Vagina (tissue), 1 donor: ENCODE results near the genes FGF6 and KCNA5.

- PRO-cap: no peak
- RAMPAGE, long total RNA: no peak
Observed at GRCh38 chr12:3492034-3492364, 996 bp downstream of the PRMT8 start.

- PRO-cap: no peak
- RAMPAGE, long total RNA: no peak
Observed at GRCh38 chr12:3717933-3718642, 34.8 kb downstream of the CRACR2A start.

DNA sequence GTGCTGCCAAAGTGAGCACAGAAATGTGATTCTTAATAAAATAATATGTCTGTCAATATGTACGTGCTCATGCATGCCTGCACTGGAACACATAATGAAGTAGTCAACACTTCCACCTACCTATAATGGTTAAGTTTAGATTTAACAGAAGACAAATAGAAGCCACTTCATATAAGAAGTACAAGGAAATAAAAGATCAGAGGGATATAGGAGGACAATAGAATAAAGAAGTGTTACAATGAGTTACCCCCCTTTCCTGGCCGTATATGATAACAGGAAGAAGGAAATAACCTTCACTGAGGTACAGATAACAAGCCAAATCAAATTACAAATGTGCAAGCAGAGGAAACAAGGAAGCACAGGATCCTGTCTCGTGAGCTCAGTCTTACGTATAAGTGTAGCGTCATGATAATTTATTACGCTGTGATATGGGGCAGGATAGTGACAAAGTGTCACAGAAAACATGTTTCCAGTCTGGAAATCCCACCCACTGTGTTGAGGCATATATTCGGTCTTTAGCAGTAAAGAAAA lies 26.5 kb downstream of the CRACR2A start:
- PRO-cap: no peak
- RAMPAGE, long total RNA: no peak

GRCh38 chr12:3728057-3729147 lies 24.5 kb downstream of the CRACR2A start:
- PRO-cap: no peak
- RAMPAGE, long total RNA: no peak

DNA sequence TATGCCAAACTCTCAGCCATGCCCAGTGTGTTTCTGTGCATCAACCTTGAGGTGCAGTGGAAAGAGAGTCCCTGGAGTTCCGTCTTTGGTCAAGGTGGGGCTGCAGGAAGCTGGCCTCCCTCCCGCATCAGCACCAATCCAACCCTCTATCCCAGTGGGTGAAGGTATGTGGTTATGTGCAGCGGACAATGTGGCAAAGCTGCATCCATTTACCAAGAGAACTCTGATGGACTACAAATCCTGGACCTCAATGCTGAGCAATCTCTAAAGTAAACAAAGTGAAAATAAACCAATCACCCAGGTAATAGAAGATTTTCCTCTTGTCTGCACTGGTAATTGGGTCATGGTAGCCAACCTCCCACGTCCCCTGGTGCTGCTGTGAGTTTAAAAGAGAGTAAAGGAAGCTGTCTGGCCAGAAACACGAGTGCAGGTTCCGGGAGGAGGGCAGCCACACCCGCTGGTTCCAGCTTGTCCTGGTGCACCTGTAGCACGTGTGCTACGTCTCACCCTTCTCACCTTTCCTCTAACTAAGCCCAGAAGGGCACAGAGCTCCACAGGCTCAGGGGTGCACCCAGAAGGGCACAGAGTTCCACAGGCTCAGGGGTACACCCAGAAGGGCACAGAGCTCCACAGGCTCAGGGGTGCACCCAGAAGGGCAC lies 5.5 kb downstream of the CRACR2A start:
- PRO-cap: no peak
- RAMPAGE, long total RNA: no peak

GRCh38 chr12:4011431-4012067 lies 138.3 kb upstream of the PARP11 start:
- PRO-cap: no peak
- RAMPAGE, long total RNA: no peak

GRCh38 chr12:4115009-4115432 lies 158.5 kb upstream of the CCND2 start:
- PRO-cap: no peak
- RAMPAGE, long total RNA: no peak

GRCh38 chr12:4243090-4243497 lies 30.5 kb upstream of the CCND2 start:
- PRO-cap: no peak
- RAMPAGE, long total RNA: no peak

DNA sequence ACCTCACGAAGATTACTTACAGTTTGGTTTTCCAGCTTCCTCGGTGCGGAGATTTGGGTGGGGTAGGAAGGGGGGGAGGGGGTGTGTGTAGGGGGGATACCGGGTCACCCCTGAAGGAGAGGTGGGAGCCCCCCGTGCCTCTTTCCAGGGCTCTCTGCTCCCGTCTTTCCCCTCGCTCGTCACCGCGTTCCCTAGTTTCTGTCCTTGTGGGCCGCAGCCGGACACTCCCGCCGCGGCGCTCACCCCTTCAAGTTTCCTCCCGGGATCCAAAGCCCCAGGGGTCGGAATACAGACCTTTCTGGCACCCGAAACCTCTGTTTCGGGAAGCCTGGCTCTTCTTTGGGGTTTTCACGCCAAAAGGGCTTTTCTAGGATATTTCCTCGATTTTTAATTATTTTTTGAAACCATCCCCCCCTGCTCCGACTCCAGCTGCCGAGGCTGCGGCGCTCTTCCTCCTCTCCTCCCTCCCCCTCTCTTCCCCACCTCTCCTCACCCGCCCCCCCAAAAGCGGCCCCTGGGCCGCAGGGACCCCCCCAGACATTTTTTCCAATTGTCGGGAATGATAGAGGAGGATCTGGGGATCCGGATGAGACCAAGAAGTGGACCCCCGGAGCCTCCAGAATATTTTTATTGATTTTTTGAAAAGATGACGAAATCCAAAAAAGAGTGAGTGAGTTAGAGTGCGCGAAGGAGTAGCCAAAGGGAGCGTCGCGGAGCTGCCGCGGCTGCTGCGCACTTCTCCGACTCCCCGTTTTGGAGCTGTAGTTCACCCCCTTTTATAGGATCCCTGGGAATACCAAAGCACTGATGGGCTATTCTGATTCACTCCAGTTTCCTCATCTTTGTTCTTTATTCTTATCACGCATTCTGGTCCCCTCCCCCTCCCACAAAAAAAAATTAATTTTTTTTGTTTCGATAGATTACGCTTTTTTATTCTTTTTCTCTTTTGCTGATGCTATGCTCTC lies 1.7 kb downstream of the CCND2 start:
- PRO-cap: bidirectional peak, plus-strand start at position 549 of the sequence, minus-strand start at position 477 of the sequence; bidirectional peak, plus-strand start at position 678 of the sequence, minus-strand start at position 750 of the sequence
- RAMPAGE, long total RNA: start-site peak on the minus strand centred at position 460 of the sequence, 9 bp wide, 22 reads

- PRO-cap: no peak
- RAMPAGE, long total RNA: no peak
Observed at GRCh38 chr12:4286280-4286497, 12.6 kb downstream of the CCND2 start.

- PRO-cap: no peak
- RAMPAGE, long total RNA: start-site peak on the plus strand at chr12:4288855-4288951, 139 reads
Observed at GRCh38 chr12:4288432-4289891, 15.4 kb downstream of the CCND2 start.

DNA sequence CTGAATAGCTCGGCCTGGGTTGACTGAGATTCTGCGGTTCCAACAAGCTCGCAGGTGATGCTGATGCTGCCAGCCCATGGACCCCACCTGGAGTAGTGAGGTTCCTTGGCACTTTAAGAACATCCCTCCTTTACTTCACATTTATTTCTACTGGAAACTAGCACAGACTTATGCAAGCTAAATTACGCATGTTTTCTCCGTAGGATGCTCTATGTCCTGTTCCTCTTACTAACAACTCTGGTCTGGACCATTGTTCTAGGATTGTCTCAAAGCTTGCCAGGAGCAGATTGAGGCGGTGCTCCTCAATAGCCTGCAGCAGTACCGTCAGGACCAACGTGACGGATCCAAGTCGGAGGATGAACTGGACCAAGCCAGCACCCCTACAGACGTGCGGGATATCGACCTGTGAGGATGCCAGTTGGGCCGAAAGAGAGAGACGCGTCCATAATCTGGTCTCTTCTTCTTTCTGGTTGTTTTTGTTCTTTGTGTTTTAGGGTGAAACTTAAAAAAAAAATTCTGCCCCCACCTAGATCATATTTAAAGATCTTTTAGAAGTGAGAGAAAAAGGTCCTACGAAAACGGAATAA lies 21.3 kb upstream of the TIGAR start:
- PRO-cap: no peak
- RAMPAGE, long total RNA: start-site peak on the plus strand centred at position 320 of the sequence, 37 bp wide, 41 reads

DNA sequence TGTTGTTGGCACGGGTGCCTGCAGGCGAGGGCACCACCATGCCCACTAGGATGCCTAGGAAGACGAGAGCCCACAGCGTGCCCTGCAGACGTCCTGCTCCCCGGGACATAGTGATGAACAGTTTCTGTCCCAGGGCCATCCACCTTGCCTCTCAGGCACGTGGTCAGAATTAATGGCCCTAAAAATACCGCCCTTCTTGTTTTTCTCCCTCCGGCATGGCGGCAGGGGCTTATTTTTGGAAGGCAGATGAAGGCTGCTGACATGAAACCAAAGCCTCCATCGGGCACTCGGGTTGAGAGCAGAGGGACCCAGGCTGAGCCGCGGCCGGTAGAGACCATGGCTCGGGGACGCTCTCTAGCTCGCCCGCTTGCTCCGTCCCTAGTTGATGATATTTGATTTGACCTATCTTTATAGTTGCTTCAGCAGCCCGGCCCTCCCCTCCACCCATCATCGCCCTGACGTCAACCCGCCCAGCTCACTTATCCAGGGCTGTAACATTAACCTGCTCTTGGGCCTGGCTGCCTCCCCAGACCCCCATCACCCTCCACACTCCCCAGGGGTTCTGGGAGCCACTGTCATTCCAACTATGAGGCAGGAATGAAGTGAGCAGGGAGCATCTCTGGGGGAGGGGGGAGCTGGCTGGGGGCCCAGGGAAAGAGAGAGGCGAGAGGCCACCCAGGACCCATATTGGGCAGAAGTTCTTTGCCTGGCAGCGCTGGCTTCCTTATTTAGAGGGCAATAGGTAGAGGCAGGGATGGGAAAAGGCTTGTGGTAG lies at the start of gene FGF6:
Gene FGF6, minus strand, starts transcription at position 384 of the 775 bp plus-strand sequence.
- PRO-cap: no peak
- RAMPAGE, long total RNA: no peak

DNA sequence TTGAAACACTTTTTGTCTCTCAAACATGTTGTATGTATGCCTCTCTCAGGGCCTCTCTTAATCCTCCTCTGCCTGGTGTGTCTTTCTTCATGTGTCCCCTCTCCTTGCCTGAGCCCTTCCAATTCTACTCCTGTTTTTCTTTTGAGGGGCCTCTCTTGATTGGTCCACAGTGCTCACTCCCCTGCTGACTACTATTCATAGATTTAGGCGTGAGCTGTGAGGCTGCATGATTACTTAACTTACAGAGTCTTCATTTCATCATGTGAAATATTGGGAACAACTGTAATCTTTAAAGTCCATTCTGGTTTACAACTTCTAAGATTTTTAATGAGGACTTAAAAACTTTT lies 4.9 kb upstream of the DYRK4 start:
- PRO-cap: no peak
- RAMPAGE, long total RNA: no peak

DNA sequence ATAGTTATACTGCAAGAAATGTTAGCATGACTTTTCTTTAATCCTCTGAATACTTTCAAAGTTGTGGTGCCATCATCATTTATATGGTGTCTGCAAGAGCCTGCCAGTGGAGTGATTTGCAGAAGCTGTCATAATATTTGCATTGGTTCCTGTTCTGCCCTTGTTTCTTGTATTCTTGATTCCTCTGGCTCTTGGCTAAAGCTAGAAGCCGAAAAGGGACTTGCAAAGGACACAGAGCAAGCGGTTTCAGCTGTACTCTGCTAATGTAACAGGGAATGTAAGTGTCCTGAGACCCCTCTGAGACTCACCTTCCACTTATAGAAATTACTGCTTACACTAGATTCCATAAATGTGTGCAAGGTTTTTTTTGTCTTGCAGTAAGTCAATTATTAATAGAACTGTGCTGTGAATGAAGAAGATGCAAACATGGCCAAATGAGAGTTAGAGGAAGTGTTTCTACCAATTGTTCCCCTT lies 5.1 kb downstream of the DYRK4 start:
- PRO-cap: no peak
- RAMPAGE, long total RNA: no peak

DNA sequence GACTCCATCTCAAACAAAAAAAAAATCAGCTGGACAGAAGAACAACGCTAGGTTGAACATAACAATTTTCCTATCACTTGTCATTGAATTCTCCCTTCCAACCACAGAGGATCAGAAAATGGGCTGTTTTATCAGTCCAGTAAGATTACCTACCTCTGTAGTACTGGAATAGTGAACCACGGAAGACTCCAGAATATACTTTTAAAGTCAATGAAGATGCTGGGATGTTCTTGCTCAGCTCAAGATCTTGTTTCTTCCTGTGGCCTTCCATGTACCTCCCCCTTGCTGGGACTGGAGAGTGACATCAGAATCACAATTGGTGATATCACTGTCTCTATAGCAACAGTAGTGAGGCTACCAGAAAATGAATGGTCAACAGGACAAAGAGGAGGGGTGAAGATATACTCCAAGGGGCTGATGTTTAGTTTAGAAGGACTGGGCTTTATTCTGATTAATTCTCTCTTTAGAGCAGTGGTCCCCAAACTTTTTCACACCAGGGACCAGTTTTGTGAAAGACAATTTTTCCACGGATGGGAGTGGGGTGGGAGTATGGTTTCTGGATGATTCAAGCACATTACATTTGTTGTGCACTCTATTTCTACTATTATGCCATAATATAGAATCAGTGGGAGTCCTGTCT lies 3.8 kb downstream of the AKAP3 start:
- PRO-cap: no peak
- RAMPAGE, long total RNA: no peak

GRCh38 chr12:4647895-4648420 lies 893 bp downstream of the AKAP3 start:
- PRO-cap: no peak
- RAMPAGE, long total RNA: no peak

DNA sequence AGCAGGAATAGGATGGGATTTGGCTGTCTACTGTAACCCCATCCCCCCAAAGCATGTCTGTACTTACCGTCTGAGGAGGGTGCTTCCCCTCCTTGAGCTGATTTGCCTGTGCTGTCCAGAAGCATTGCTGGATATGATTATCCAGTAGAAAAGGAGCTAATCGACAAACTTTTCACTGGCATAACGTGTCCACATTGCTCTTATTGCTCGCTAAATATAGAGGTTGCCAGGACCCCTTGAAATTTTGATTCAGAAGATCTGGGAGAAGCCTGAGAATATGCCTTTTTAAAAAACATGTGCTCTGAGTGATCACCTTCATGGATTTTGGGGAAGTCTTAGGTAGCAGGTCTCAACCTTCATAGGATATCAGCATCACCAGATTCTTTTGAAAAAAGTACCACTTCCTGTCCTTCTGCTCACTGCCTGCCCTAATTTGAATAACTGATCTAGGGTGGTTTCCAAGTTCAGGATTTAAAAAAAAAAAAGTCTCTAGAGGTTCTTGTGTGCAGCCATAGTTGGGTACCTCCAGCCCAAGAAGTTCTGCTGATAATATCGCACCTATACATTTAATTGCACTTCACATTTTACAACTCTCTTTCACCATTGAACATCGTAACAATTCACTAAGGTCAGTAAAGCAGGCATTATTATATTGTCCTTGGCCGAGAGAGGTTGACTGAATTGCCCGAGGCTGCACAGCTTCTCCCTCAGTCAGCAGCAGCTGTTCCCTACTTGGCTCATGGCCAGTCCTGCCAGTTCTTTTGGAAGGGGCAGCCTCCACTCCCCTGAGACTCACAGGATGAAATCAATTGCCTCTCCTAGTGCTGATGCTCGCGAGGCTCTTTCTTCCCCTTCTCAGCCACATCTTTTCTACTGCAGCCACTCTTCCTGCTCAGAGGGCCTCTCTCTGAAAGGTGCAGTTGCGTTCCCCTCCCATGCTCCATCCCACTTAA lies 20.4 kb downstream of the KCNA6 start:
- PRO-cap: no peak
- RAMPAGE, long total RNA: no peak

DNA sequence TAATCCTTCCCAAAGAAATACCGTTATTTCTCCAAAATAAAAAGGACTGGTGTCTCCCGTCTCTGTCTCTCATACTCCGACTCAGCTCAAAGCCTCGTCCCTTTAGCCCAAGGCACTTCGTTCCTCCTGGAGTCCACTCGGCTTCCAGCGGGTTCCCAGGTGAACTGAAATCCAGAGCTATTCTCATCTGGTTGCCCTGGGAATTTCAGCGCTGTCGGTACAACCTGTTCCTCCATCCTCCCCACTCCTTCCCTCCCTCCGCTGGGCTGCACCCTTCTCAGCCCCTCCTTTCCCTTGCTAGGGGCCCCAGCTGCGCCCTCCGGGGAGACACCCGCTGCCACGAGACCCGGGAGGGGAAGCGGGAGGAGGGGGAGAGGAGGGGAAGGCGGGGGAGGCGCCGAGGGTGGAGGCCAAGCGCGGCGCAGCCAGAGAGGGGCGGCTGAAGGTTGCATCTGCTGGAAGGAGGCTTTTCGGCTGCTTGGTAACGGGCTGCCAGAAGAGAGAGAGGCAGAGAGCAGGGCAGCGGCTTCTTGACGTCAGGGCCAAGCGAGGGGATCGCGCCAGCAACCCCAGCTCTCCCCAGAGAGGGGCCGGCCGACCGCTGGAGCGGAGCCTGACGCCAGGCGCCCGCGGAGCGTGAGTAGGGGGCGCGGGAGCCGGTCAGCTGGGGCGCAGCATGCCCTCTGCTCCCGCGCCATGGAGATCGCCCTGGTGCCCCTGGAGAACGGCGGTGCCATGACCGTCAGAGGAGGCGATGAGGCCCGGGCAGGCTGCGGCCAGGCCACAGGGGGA lies at the start of gene KCNA5:
Gene KCNA5, plus strand, starts transcription at position 428 of the 792 bp plus-strand sequence.
- PRO-cap: bidirectional peak, plus-strand start at position 495 of the sequence, minus-strand start at position 243 of the sequence; unidirectional peak, plus-strand start at position 582 of the sequence
- RAMPAGE, long total RNA: no peak

GRCh38 chr12:5044244-5044484 lies 485 bp downstream of the KCNA5 start:
- PRO-cap: no peak
- RAMPAGE, long total RNA: no peak